ENCODE data around the genes FRZB and FSIP2.

GRCh38 chr2:178688581-178689331 lies 118.5 kb downstream of the TTN start:
- PRO-cap, result no peak

DNA sequence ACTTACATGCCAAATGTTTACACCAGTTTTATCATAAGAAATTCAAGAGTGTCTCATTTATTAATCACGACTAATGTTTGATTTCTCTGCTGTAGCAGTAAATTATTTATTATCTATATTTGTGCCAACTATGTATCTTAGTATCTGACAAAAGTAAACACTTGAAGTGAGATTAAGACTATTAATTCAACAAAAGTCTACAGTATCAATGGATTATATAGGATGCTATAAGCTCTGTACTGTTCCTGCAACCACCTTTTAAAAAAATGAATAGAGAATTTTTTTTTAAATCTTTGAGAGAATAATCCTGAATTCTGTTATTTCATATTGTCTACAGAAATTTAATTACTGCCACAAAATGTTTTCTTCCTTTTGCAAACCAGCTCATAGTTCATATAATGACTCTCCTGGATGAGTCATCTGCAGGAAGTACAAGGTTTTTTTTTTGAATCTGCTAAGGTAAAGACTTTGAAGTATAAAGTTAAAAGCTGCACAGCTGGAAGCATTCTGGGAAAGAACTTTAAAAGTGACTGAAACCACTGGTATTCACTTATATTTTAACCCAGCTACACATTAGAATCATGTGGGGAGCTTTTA lies 25.6 kb downstream of the SESTD1 start:
- PRO-cap, result no peak

- PRO-cap, result no peak
Observed at GRCh38 chr2:179272221-179273198, 7.9 kb upstream of the SESTD1 start.

DNA sequence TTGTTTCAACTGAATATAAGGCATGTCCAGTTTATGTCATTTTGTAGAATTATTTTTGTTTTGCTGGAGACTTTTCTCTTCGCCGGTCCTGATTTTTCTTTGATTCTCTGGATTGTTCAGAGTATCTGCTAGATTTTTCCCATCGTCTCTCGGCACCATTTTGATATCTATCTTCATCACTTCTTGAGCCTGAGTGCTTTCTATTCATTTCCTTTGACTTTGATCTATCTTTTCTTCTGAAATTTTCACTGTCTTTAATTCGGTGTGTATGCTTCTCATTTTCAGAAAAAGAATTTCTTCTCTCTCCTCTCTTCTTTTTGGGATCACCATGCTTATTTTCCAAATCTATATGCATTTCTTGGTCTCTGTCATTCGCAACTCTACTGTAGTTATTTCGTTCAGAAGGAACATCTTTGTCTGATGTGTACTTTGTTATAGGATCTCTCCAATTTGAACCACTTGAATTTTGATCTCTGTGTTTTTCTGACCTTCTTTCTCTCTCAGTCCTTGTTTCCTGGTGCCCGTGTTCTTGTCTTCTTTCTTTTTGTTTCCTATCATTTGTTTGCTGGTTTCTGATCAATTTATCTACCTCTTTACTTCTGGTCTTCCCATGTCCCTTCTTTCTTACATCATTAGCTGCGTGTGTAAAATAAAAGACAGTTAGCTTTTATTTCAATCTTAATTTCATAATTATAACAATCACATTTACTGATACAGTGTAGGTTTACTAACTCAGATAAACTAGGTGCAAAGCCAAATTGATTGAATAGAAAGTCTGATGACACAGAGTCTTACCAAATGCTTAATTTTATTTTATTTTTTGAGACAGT lies 61.8 kb downstream of the CWC22 start:
- PRO-cap, result no peak

GRCh38 chr2:181014121-181014711 lies 33.8 kb downstream of the UBE2E3 start:
- PRO-cap, result no peak

- PRO-cap, result no peak
Observed at GRCh38 chr2:181016670-181017175, 36.3 kb downstream of the UBE2E3 start.

DNA sequence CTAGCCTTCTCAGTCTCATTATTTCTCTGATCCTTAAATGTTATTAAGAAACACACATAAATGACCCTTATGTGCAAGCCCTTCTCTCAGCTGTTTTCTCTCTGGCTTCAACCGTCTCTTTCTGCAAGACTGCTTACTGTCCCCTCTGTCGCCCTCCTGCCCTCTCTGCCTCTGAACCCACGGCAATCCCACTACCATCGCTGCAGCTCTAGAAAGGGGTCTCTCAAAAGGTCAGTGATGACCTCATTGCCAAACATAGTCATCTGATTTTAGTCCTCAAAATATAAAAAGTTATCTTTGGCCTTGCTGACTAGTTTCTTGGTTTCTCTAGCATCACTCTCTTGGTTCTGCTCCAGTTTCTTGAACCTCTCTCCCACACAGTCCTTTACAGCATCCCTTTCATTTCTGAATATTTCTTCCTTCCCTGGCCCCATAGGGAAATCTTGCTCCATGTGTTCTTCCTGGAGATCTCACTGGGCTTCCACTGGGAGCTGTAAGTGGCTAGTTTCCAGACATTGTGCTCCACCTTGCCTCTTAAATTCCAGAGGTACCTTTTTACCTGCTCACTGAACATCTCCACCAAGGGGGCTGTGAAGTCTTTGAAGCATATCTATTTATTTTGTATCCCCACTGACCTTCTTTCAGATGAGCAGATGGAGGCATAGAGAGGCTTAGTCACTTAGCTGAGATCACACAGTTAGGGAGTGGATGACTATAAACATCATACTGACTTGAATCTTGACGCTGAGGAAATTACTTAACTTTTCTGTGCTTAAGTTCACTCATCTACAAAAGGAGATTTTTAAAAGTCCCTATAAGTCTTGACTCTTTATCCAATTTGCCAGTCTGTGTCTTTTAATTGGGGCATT lies 96.1 kb downstream of the PDE1A start:
- PRO-cap, result no peak

GRCh38 chr2:182425851-182426355 lies 933 bp downstream of the PDE1A start:
- PRO-cap, result no peak

GRCh38 chr2:182717487-182717781 lies 1.4 kb downstream of the DNAJC10 start:
- PRO-cap, result no peak

GRCh38 chr2:182866361-182866920 lies at the start of gene FRZB:
Gene FRZB, minus strand, starts transcription at chr2:182866637.
- PRO-cap, result unidirectional peak, minus-strand start at chr2:182866631

- PRO-cap, result no peak
Observed at GRCh38 chr2:182925021-182925802, 58.8 kb upstream of the FRZB start.

- PRO-cap, result no peak
Observed at GRCh38 chr2:183001980-183002790, 36.1 kb downstream of the NCKAP1 start.

- PRO-cap, result no peak
Observed at GRCh38 chr2:183123705-183124094, 543 bp upstream of the NUP35 start.

- PRO-cap, result no peak
Observed at GRCh38 chr2:184765597-184765819, 167.2 kb downstream of the ZNF804A start.

DNA sequence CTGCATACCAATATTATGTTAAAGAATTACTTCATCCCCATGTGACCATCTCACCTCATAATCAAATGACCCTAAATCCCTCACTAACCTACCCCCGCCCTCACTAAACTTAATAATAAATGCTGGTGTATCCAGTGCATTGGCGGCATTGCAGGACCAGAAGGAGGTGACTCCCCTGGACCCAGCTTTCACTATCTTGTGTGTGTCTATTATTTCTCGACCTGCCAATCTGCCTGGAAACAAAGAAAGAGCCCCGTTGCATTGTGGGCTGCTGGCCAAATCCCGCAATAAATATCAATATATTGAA lies 462.3 kb upstream of the FSIP2 start:
- PRO-cap, result no peak

DNA sequence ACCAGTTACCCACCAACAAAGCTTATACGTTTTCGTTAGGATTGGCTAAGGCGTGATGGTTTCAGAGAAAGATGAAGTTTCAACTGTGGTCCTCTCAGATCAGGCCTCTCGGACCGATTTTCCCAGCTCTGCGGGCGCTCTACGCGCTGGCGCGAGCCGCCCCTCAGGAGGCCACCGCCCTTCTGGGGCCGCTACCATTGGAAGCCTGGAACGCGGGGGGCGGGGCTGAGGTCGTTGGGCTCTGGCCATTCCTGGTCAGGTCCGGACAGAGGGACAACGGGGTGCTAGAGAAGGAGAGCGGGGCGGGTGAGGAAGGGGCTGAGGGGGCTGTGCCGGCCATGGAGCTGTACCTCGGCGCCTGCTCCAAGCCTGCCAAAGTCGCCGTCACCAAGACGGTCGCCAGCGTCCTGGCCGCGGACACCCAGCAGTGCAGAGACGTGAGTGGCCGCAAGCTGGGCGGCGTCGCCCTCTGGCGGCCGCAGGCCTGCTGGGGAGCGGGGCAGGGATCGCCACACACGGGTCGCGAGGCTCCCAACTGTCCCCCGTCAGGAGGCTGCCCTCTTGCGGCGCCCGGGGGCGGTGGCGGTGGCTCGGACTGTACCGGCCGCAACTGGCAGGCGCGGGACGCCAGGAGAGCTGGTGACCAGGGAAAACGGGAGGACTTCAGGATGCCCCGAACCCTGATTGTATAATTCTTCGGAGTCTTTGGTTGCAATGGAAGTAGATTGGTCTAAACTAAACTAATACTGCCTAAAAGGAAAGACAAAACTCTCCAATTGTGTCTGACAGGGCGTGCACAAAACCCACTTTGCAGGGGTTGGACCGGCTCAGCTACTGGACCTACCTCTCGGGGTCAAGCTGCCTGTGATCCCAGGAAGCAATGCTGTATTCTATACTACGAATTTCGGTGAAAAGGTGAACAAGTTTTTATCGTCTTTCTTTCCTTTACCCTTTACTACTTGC lies at the start of gene FSIP2:
Gene FSIP2 (plus strand): TSS at position 248 of the 963 bp plus-strand sequence.
- PRO-cap, result no peak

DNA sequence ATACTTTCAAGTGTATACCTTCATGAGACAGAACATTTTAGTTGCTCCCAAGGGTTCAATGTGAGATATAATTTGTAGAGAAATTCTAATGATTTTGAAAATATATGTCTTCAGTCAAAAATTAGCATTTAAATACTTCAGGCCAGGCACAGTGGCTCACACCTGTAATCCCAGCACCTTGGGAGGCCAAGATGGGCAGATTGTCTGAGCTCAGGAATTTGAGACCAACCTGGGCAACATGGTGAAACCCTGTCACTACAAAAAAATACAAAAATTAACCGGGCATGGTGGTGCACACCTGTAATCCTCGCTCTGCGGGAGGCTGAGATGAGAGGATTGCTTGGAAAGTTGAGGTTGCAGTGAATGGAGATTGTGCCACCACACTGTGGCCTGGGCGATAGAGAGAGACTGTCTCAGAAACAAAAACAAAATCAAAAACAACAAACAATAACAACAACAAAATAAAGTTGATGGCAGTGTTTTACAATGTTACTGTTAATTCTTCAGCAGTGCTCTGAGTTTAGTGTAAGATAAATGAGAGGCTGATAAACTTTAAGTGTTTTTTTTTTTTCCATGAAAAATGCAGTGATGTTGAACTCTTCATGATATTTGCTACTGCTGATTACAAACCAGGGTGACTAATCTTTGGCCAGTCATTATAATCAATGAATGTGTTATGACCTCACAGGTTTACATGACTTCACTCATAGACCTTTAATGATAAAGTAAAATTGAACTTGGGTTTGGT lies 2.3 kb downstream of the ITGAV start:
- PRO-cap, result no peak

- PRO-cap, result no peak
Observed at GRCh38 chr2:186607612-186608180, 17.8 kb downstream of the ITGAV start.

GRCh38 chr2:186677628-186678451 lies 16.0 kb upstream of the FAM171B start:
- PRO-cap, result no peak

DNA sequence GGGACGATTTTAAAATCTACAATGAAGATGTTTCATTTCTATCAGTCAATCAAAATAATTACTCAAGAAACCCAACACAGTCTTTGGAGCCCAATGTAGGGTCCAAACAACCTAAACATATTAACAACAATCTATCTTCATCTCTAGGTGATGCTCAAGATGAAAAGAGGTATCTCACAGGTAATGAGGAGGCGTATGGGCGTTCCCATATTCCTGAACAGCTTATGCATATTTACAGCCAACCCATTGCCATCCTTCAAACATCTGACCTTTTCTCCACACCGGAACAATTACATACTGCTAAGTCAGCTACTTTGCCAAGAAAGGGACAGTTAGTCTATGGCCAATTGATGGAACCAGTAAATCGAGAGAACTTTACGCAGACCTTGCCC lies 67.8 kb downstream of the FAM171B start:
- PRO-cap, result no peak